Non-pigmented ciliary epithelial cell (primary cell): ENCODE data around the genes STAM2 and FMNL2.

GRCh38 chr2:148553316-148553906 is 91.1 kb upstream of the EPC2 start:
- RRBS, result no CpG with 5 or more reads among the region's 7 CpGs

DNA sequence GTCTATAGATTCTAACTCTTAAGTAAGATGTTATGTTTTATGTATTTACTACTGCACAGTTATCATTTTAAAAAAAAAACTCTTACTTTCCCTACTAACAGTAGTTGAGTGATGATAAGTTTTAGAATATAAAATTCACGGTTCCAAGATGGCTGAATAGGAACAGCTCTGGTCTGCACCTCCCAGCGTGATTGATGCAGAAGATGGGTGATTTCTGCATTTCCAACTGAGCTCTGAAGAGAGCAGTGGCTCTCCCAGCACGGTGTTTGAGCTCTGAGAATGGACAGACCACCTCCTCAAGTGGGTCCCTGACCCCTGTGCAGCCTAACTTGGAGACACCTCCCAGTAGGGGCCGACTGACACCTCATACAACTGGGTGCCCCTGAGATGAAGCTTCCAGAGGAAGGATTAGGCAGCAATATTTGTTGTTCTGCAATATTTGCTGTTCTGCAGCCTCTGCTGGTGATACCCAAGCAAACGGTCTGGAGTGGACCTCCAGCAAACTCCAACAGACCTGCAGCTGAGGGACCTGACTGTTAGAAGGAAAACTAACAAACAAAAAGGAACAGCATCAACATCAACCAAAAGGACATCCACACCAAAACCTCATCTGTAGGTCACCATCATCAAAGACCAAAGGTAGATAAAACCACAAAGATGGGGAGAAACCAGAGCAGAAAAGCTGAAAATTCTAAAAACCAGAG is 60.8 kb downstream of the EPC2 start:
- RRBS, result no CpG with 5 or more reads among the region's 5 CpGs

GRCh38 chr2:149437669-149437942 is 107.2 kb downstream of the LYPD6 start:
- RRBS, result no CpG with 5 or more reads among the region's 3 CpGs

DNA sequence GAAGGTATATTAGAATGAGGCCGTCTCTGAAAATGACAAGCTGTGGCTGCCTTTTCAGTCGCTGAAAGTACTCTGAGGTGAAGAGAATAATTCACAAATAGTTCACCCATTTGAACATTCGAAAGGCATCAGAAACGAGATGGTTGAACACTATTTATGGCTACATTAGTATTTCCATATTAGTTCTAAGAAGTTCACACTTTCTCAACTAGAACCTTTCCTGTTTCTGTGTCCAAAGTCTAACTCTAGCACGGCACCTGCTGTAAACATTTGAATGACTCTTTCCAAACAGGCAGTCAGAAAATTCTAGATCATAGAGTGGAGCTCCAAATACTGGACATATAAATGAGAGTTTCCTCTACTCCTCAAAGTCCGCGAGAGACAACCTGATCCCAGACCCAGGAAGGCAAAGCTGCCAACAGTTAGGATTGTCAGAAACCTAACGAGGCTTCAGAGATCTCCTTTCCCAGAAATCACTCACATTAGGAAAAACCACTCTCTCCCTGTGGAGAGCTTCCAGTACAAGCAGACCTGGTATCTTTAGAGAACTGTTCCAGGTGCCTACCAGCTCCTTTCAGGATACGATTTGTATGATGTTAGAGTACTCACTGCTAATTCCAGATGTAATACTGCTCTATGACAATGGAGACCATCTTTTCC is 10.6 kb downstream of the RND3 start:
- RRBS, result no CpG with 5 or more reads among the region's 9 CpGs

GRCh38 chr2:150485105-150485608 is 2.3 kb downstream of the RND3 start:
- RRBS, result no CpG with 5 or more reads among the region's 29 CpGs

DNA sequence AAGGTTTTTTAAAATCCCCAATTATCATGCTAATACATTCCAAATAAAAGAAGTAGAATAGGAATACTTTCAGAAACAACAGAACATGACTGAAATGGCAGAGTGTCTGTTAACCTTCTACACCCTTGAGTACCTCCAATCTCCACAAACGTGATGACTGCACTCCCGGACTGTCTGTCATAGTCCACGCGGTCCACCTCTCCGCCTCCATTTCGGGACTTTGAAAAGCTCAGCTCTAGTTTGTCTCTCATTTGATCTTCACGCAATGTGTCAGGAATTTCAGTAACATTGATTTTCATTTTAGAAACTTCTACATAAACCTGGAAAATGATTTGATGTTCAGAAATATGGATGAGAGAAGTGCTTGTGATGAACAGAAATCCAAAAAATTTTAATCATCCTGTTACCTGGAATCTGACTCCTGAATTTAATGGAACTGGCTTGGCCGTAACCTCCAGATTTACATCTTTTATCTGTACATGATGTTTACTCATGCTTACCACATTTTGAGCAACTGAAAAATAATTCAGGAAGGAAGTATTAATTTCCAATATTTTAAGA is 13.8 kb upstream of the RBM43 start:
- RRBS, result no CpG with 5 or more reads among the region's 8 CpGs

DNA sequence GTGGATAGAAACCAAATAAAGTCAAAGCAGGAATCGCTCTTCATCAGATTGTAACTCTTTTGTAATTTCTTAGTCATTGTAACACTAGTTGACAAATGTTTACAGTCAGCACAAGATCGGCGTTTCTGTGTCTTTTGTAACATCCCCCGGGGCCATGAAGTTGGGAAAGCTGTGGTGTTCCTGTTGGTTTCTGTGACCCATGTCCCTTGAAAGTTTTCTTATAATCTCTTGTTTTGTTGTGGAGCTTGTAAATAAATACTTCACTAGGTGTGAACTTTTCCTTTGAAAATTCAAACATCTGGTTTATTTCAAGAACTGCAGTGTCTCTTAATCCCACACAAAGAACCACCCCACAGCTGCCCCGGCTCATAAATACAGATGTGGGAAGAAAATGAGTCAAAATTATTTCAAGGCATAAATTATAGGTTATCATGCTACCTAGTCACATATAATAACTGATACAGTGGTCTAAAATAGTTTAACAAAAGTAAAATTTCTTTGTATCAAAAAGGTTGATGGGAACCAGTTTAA is 665 bp upstream of the NMI start:
- RRBS, result no CpG with 5 or more reads among the region's 5 CpGs

- RRBS, result no CpG with 5 or more reads among the region's 5 CpGs
These were observed 54.7 kb downstream of the RIF1 start for GRCh38 chr2:151464346-151464928.

DNA sequence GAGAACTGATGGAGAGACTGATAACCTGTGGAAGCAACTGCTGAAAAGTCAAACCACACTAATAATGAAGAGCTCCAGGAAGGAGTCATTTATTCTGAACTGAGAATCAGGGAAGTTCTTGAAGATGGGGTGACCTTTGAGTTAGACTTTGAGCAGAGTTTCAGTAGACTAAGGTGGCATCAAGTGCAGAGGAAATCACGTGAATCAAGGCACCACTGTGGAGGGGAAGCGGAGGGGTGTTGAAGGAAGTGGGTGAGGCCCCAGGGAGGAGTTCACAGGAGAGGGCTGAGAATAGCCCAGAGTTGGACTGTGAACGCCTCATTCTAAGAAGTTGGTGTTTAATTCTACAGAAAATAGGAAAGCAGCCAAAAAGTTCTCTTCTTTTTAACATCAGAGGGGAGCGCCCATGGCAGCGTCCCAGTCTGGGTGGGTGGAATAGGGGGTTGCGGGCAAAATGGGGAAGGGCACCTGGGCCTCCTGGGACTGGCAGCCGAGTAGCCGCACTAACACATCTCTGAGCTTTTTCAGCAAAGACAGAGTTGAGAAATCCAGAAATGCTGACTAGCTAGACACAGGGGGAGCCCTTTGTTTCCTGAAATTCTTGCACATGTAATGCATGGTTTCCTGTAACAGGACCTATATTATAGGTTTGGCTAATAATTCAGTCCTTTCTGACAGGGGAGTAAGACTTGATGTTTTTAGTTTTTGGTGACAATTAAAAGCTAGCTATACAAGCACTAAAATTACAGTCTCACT is 97.0 kb downstream of the NEB start:
- RRBS, result no CpG with 5 or more reads among the region's 8 CpGs

DNA sequence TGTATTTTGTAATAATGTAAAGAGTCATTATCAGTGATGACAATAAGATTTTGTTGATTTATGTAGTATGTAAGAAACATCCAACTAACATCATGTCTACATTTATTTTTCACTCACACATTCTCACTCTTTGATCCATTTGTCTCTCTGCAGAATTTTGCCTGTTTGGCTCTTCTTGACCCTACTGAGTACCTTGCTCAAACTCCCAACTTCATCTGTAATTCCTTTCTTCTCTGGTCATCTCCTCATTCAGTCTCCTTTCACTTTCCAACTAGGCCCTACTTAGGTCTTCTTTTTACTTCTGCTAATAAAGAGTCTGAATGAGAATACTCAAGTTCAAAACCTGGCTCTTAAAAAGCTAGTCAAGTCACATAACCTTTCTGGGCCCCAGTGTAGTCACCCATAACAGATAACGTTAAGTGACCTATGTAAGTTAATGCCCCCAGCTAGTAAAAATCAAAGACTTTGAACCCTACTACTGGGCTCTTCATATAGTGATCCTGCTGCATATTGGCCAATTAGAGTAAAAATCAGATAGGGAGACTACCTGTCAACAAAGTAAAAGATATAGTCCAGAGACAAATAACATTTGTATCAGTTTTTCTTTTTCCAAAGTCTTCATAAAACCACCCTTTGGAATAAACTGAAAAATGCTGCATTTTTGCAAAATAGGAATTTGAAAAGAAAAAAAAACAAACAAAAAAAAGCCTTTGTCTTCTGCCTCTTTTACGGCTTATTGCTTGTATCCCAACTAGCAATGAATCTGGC is 17.8 kb downstream of the ARL5A start:
- RRBS, result no CpG with 5 or more reads among the region's 2 CpGs

GRCh38 chr2:152175352-152176590 is at the start of gene STAM2:
TSS of gene STAM2 (minus strand) at chr2:152175763.
- RRBS, result 2% methylated on average over 35 of the region's 101 CpGs

- RRBS, result 2% methylated on average over 25 of the region's 47 CpGs
These were observed at the start of gene FMNL2 for GRCh38 chr2:152334707-152335318. TSS of gene FMNL2 (plus strand) at chr2:152335174.

GRCh38 chr2:152394916-152395436 is 60.0 kb downstream of the FMNL2 start:
- RRBS, result no CpG with 5 or more reads among the region's 2 CpGs

GRCh38 chr2:152395650-152396424 is 60.9 kb downstream of the FMNL2 start:
- RRBS, result no CpG with 5 or more reads among the region's 11 CpGs

- RRBS, result no CpG with 5 or more reads among the region's 4 CpGs
These were observed 68.5 kb downstream of the FMNL2 start for GRCh38 chr2:152403468-152403835.

DNA sequence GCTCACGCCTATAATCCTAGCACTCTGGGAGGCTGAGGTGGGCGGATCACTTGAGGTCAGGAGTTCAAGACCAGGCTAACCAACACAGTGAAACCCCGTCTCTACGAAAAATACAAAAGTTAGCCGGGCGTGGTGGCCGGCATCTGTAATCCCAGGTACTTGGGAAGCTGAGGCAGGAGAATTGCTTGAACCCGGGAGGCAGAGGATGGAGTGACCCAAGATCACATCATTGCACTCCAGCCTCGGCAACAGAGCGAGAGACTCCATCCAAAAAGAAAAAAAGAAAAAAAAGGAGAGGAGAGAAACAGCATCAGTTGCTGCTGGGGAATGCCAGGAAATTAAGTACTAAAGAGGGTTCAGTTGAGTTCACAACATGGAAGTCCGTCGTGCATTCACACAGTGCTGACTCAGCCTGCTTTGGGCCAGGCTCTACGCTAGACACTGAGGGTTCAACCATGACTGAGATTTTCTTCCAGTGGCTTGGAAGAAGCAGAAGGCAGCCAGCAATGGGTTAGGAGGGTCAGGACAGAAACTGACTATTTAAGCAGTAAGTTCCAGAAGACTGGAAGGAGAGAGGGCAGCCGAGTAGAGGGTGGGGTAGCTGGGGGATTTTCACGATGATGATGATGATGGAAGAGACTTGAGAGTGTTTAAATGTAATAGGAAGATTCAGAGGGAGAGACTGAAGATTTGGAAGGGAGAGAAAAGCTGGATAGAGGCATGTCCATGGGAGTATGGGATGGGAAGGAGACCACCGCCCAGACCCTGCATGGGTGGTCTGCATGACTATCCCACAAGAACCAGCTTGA is 108.8 kb downstream of the FMNL2 start:
- RRBS, result no CpG with 5 or more reads among the region's 16 CpGs

- RRBS, result no CpG with 5 or more reads among the region's 7 CpGs
These were observed 130.1 kb downstream of the FMNL2 start for GRCh38 chr2:152464853-152465609.

DNA sequence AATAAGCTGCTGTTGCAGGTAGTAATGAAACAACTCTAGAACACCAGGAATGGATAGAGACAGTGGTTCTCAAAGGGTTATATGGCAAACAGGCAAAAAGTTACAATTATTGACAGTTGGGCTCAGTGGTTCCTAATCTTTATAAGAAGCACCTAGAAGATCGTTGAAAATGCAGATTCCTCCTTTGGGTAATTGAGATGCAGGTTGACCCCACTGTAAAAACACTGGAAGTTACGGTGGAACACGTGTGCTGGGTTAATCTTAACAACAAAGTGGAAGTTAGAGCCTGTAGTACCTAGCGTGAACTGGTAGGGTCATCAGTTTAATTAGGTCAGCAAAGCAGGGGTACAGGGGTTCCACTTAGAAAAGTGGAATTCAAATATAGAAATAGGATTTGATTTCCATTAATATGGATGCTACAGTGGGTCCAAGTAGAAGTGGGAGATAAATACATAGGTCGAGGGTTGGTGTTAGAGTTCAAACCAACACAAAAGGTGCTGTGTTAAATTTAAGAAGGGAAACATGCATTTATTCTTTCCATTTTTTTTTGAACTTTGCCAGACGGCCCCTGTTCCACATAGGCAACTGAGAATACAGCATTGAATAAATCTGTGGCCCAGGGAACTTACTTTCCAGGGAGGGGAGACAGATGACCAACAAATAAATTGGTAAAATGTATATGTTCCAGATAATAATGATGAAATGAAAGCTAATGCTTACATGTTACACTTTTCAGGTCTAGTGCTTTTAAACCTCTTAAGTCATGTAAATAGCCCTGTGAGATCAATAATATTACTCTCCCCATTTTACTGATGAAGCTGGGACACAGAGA is 141.3 kb downstream of the PRPF40A start:
- RRBS, result no CpG with 5 or more reads among the region's 6 CpGs

- RRBS, result no CpG with 5 or more reads among the region's 4 CpGs
These were observed 87.6 kb downstream of the PRPF40A start for GRCh38 chr2:152629561-152630253.

GRCh38 chr2:152681129-152681414 is 36.2 kb downstream of the PRPF40A start:
- RRBS, result no CpG with 5 or more reads among the region's 2 CpGs